ENCODE results near the genes PSMD9 and IL31.

- PRO-cap = no peak
- RAMPAGE, long total RNA, 2 experiments = no peak in any of the 2 experiments
These were observed 66.4 kb downstream of the RNF34 start for GRCh38 chr12:121466225-121466854.

- PRO-cap = no peak
- RAMPAGE, long total RNA, 2 experiments = no peak in any of the 2 experiments
These were observed 45.5 kb downstream of the KDM2B start for GRCh38 chr12:121535161-121535795.

- PRO-cap = unidirectional peak, plus-strand start at chr12:121576142; unidirectional peak, plus-strand start at chr12:121576194
- RAMPAGE, long total RNA, 2 experiments = no peak in any of the 2 experiments
These were observed 4.7 kb downstream of the KDM2B start for GRCh38 chr12:121575897-121576711.

- PRO-cap = no peak
- RAMPAGE, long total RNA, 2 experiments = no peak in any of the 2 experiments
These were observed 29.7 kb upstream of the KDM2B start for GRCh38 chr12:121610493-121610998.

DNA sequence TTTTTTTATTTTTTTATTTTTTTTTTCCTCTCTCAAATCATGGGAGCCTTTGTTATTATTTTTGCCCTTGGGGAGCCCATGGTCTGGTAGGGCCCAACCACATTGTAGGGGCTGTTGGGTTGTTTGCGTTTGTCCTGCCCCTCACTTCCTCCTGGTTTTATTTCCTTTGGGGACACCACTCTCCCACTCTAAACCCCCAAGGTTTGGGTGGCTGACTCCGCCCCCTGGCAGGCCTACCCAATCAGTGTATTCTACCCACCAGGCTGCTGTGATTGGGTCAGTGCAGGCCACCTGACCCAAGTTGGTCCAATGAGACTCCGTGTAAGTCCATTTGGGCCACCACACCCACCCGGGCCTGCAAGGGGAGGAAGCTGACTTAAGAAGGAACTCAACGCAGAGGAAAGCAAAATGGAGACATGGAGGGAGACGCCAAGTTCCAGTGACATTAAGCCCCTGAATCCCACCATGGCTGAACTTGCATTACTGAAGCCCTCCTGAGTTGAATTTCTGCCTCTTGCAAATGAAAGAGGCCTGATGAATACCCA, 5.6 kb downstream of the MORN3 start:
- PRO-cap = unidirectional peak, plus-strand start at position 406 of the sequence
- RAMPAGE, long total RNA, 2 experiments = no peak in any of the 2 experiments

DNA sequence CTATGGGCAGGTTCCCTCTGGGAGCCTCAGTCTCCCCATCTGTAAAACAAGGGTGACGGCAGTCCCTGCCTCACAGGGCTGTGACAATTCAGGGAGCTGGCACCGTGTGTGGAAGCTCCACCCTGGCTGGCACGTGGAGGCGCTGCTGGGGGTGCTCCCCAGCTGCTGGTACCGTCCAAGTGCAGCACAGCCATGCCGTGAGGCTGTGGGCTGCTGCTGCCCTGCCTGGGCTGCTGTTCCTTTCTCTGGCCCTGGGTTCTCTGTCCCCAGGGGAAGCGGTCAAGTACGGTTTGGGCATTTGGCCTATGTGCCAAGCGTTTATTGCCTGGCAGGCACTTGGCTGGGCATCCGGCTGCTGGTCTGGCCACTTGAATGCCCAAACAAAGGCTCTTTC, 39.7 kb downstream of the RHOF start:
- PRO-cap = no peak
- RAMPAGE, long total RNA, 2 experiments = no peak in any of the 2 experiments

DNA sequence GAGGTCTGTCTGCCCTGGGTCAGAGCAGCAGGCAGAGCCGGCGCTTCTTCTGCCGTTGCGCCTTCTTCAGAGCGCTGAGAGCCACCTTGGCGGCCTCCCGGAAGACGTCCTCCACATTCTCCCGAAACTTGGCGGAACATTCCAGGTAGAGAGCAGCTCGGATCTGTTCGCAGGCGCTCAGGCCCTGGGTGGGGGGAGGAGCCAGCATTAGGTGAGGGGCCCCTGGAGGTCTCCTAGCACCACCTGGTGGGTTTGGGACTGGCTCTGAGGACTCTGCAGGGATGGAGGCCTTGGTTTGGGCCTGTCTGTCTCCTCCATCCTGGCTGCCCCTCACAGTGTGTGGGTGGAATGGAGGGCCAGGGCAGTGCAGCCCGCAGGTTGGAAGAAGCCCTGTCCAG, 14.0 kb downstream of the RHOF start:
- PRO-cap = no peak
- RAMPAGE, long total RNA, 2 experiments = no peak in any of the 2 experiments

- PRO-cap = no peak
- RAMPAGE, long total RNA, 2 experiments = no peak in any of the 2 experiments
These were observed 643 bp downstream of the RHOF start for GRCh38 chr12:121792695-121793395.

DNA sequence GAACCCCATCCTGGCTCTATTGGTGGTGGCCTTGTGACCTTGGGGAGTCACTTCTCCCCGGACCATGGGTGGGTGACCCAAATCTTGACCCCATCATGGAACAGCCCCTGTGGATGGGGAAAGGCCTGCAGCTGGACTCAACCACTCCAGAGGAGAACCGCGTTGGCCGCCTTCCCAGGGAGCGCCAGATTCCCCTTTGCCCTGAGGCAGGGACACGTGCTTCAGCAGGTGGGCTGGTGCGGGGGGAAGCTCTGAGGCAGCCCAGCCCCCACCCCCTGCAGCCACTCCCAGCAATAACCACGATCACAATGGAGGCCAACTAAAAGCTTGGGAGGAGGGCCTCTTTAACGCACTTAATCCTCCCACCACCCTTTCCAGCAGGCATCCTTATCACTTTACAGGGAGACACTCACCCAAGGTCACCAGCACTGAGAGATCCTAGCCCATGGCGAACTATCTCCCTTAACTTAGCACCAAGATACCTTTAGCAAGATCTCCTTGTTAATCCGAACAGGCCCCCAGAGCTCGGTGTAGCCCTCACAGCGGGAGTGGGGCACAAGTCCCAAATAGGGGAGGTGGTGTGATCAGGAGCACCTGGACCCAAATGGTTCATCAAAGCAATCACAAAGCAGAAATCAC, 4.8 kb upstream of the RHOF start:
- PRO-cap = no peak
- RAMPAGE, long total RNA, 2 experiments = no peak in any of the 2 experiments

DNA sequence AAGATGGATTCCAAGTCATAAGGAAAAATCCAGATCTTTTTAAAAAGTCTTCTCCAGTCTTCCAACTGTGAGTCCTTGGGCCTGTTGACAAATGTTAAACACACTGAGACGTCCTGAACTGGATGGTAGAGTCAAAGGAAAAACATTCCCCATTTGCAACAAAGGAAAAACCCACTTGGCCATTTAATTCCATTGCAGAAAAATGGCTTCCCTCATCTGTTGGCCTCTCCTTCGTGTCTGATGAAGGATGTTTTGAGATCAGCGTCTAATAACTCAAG, 1.2 kb upstream of the SETD1B start:
- PRO-cap = bidirectional peak, plus-strand start outside the sequence, minus-strand start at position 239 of the sequence
- RAMPAGE, long total RNA, 2 experiments = start-site peak on the minus strand in 1 of 2 experiments, centred at position 246 of the sequence, 33 reads per replicate

DNA sequence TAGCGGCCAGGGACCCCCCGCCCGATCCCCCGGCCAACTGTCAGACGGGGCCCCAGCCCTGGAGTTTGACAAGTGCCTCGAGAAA, 1.0 kb downstream of the SETD1B start:
- PRO-cap = no peak
- RAMPAGE, long total RNA, 2 experiments = no peak in any of the 2 experiments

DNA sequence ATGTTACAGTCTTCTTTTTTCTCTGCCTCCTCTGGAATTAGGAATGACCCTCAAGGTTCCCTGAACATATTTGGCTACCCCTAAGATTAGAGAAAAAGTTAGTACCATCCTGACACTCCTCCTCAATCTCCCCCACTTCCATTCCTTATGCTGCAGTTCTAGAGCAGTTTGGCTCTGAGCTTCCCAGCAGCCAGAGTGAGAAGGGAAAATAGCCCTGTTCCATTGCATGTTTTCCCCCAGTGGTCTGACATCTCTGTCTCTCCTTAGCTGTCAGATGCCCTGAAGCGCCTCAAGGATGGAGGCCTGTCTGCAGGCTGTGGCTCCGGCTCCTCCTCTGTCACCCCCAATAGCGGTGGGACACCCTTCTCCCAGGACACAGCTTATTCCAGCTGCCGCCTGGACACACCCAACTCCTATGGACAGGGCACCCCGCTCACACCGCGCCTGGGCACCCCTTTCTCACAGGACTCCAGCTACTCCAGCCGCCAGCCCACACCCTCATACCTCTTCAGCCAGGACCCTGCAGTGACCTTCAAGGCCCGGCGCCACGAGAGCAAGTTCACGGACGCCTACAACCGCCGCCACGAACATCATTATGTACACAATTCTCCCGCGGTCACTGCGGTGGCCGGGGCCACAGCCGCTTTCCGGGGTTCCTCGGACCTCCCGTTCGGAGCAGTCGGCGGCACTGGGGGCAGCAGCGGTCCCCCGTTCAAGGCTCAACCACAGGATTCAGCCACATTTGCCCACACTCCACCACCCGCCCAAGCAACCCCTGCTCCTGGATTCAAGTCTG, 5.7 kb downstream of the SETD1B start:
- PRO-cap = no peak
- RAMPAGE, long total RNA, 2 experiments = no peak in any of the 2 experiments

DNA sequence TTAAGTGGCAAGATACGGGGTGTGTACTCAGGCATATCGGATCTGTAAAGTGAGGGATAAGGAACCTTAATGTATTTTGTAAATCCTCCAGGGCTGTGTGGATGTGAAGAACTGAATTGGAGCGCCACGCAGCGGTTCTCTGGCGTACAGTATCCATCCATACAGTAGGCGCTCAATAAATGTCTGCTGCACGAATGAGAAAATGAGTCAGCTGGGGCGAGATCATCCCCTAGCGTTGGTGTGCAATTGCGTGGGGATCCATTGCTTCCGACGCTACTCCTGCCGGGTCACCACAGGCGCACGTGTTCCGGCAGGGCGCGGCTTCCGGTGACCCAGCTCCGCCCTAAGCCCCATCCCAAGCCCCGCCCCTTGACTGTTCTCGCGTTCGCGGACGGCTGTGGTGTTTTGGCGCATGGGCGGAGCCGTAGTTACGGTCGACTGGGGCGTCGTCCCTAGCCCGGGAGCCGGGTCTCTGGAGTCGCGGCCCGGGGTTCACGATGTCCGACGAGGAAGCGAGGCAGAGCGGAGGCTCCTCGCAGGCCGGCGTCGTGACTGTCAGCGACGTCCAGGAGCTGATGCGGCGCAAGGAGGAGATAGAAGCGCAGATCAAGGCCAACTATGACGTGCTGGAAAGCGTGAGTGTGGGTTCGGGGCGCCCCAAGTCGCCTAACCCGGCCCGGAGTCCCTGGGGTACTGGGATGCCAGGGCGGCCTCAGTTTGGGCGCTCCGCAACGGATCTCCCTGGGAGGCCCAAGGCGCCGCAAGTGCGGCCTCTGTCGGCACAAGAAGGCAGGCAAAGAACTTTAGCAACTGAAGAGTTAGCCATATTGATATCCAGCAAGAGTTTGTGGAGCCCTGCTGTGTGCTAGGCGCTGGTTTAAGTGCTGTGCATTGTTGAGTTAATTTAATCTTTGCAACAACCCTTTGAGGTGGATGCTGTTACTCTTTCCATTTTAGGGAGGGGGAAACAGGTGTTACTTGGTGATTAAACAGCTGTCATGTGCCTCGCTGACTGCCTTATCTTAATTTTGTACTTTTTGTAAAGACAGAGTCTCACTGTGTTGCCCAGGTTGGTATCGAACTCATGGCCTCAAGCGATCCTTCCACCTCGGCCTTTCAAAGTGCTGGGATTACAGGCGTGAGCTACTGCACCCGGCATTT, at the start of gene PSMD9:
TSS of gene PSMD9 (plus strand) at position 431 of the 1,161 bp plus-strand sequence.
- PRO-cap = bidirectional peak, plus-strand start at position 475 of the sequence, minus-strand start at position 275 of the sequence
- RAMPAGE, long total RNA, 2 experiments = start-site peak on the plus strand in 2 of 2 experiments, centred at positions 461 to 469 of the sequence, 394 to 458 reads per replicate

DNA sequence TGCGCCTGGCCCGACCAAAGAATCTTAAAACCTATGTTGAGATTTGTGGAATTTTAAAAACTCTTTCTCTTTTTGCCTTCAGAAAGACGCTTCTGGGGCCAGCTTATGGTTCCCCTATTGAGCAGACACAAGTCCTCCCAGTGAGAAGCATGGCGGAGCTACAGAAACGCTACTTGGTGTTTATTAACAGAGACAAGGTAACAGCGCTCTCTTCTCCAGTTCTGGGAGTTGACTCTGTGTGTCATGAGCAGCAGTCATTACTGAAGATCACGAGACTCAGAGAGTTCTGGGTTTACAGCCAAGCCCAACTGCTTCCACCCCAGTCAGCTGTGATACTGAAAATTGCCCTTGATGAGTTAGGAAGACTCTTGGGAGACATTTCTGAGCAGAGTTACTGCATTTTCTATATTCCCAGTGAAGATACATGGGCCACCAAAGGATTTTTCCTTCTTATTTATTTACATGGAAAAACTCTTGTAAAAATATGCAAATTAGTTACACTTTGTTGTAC, 48.5 kb downstream of the CFAP251 start:
- PRO-cap = no peak
- RAMPAGE, long total RNA, 2 experiments = no peak in any of the 2 experiments

DNA sequence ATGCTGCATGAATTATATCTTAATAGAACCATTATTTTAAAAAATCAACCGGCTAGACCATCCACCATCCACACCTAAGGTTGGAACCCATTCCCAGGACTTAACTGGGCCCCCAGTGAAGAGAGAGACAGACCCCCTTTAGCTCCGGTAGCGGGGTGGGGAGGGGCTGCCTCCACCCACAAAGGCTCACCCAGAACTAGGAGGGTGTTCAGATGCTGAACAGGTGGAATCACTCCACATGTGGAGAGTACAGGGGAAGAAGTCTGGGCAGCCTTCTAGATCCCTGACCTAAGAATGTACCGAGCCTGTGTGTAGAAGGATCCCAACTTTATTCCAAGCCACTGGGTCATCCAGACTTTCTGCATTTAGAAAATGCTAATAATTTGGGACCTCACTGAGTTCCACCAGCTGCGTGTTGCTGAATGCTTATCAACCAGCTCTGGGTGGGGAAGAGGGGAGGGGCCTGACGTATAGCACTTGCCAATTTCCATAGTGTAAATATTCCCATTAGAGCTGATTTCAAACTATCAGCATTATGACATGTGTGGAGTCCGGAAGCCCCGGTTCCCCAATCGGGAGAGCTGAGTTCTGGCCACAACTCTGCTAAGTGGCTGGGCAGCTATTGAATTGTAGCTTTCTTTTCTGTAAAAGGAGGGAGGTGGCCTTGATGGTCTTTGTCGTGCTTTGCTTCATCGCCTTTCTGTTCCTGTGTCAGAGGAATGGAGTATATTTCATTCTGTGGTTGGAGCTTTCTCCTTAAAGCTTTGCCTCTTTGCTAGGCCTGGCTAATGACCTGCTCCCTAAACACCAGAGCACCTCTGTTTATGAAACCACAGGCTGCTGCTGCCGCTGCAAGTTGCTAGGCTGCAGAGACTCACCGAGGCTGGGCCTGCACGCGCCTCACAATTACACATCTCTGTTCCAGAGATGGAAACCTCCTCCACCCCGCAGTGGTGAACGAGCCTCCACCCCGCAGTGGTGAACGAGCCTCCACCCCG, 7.9 kb upstream of the BCL7A start:
- PRO-cap = no peak
- RAMPAGE, long total RNA, 2 experiments = no peak in any of the 2 experiments

DNA sequence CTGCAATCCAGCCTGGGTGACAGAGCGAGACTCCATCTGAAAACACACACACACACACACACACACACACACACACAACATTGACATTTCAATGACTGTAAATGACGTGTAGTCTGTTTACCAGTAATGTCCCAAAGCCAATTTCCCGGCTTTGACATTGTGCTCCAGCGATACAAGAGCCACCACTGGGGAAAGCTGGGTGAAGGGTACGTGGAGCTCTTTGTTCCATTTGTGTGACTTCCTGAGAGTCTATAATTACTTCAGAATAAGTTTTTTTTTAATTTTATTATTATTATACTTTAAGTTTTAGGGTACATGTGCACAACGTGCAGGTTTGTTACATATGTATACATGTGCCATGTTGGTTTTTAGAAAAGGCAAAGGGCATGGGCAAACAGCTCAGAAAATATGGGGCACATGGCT, 37.5 kb downstream of the MLXIP start:
- PRO-cap = no peak
- RAMPAGE, long total RNA, 2 experiments = no peak in any of the 2 experiments

DNA sequence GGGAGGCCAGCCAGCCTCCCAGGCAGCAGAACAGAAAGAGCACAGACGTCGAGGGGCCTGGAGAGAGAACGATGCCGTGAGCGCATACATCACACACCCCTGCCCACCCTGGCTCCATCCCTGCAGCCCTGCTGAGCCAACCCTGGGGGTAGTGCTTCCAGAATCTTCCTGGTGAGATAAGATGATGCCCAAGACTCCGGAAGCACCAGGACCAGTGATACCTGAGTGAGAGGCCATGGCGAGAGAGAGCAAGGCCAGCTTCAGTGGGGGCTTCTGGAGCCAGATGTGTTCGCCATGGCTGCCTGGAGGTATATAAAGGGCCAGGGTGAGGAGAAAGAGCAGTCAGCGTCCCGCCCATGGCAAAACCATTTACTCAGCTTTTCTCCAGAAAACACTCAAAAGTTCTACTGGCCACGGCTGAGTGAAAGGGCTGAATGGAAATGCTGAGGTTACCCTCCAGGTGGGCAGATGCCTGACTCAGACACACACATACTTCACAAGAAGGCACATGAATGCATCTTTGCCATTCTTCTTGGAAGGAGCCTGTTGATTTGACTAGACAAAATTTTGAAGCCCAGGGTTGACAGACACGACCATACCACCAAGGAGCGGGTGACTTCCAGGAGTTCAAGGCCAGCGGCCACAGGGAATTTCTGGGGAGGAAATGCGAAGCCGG, at the start of gene IL31:
TSS of gene IL31 (minus strand) at position 286 of the 676 bp plus-strand sequence.
- PRO-cap = no peak
- RAMPAGE, long total RNA, 2 experiments = no peak in any of the 2 experiments

DNA sequence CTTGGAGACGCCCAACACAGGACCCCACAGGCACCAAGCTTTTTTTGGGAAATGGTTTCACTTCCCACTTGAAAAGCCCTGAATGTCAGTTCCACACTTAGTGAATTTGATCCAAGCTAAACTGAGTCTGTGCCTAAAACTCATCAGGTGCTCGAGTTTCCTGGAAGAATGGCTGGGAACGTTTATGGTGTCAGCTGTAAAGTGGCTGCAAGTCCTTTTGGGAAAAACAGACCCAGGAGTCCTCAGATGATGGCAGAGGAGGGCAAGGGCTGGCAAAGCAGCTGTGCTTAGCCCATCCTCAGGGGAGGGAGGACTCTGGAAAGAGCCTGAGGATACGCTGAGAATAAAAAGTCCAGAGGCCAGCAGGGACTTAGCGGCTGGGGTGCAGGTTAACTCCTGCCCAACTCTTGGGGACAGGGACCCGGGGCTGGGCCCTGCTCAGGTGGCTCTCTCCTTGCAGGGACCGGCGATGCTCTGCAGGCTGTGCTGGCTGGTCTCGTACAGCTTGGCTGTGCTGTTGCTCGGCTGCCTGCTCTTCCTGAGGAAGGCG, 2.4 kb downstream of the B3GNT4 start:
- PRO-cap = no peak
- RAMPAGE, long total RNA, 2 experiments = no peak in any of the 2 experiments

DNA sequence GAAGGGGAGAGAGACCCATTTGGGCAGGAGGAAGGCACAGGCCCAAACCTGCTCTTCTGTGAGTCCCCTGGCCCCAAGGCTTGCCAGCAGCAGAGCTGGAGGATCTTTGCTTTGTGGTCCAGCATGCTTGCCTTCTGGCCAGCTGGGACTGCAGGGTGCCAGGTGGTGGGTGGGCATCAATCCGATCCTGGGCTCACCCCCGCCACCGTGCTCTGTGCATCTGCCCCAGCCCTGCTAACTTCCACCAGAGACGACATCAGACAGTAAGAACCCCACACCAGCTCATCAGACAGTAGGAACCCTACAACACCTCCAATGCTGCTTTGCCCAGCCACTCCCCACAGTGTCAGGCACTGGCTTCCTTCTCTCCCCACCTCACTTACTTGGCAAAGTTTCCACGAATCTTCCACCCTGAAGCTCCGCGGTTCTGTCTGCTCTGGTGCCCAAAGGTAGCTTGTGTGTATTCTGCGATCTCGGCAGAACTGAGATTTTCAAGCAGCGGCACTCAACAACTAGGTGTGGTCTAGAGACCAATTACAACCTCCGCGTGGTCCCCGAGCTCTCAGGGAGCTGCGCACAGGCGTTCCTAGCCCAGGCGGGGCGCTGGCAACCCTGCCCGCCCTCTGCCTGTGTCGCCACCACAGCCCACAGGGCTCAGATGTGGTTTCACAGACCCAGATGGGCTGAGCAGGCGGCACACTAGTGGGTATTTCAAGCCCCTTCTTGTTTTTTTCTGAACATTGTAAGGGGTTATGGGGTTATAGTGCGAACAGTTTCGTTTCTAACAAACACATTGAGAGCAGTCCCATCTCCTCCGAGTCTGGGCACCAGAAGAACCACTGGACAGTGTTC, 1.3 kb upstream of the DIABLO start:
- PRO-cap = no peak
- RAMPAGE, long total RNA, 2 experiments = no peak in any of the 2 experiments

GRCh38 chr12:122265363-122266250, 687 bp downstream of the VPS33A start:
- PRO-cap = no peak
- RAMPAGE, long total RNA, 2 experiments = no peak in any of the 2 experiments

All from lower leg skin (tissue), 2 donors.